Cardiac muscle cell (in vitro differentiated cells and primary cell): ENCODE measurements around a stretch of chr1.

GRCh38 chr1:27521344-27522140, 31.6 kb upstream of the WASF2 start:
- RAMPAGE, long total RNA, result no peak
- RRBS, result 13% methylated on average over 5 of the region's 28 CpGs

DNA sequence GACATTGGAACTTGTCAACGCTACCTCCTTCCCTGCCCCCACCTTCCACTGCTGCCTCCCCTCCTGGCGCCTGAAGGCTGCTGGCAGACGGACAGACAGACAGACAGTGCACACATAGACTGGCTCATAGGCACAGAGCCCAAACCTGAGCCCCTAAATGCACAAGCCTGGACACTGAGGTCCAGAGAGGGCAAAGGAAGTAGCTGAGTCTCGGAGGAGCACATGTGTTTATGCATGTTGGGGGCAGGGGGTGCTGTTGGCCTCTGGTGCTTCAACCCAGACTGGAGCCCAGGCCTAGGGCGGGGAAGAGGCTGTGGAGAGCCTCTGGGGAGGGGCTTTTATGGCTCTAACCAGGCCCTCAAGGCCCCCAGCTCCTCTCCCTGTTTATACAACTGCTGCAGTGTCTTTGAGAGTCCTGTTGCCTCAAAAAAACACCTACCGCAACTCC, 33.1 kb upstream of the WASF2 start:
- RAMPAGE, long total RNA, result no peak
- RRBS, result no CpG with 5 or more reads among the region's 6 CpGs

DNA sequence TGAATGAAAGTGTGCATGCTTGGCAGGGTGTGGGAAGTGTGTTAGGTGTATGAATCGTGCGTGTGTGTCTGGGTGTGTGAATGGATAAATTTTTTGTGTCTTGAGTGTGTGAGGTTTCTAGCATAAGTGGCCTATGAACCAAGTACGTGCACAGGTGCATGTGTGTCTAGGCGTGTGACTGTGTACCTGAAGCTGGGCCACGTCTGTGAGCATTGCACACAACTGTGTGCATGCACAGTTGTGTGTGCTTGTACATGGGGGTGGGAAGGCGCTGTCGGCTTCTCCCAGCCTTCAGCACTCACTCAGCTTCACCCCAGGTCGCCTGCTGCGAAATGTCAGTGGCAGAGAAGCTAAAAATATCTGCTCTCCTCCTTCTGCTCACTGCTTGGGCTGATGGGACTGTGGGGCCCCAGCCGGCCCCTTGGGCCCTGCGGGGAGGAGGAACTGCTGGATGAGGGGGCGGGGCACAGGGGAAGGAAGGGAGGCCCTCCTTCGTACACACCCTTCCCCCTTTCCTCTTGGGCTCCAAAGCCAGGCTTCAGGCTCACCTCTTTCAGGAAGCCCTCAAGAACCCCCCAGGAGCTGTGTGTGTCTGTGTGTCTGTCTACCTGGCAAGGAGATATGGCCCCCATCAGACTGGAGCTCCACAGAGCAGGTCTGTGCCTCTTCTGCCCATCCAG, 35.4 kb upstream of the WASF2 start:
- RAMPAGE, long total RNA, result start-site peak on the plus strand centred at position 529 of the sequence, 46 bp wide, 31 and 90 reads in 2 replicates
- RRBS, result no CpG with 5 or more reads among the region's 13 CpGs

DNA sequence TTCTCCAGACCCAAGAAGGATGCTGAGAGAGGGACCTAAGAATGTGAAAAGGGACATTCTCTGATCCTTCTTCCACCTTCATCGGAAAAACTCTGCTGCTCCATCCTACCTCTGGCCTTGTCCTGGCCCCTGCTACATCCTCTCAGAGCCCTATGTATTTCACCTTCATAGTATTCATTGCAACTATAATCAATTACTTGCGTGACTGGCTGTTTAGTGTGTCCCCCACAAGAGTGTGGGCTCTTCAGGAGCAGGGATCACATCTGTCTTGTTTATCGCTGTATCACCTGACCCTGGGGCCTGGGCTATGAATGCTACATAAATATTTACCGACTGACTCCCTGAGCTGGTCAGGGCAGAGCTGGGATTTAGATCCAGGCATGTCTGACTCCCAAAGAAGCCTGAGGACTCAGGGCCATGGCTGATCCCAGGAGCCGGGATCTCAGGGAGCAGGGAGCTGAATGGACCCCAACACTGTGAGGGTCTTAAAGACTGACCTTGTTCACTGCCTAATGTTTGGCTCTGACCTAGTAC, 49.7 kb downstream of the AHDC1 start:
- RAMPAGE, long total RNA, result no peak
- RRBS, result no CpG with 5 or more reads among the region's 5 CpGs

DNA sequence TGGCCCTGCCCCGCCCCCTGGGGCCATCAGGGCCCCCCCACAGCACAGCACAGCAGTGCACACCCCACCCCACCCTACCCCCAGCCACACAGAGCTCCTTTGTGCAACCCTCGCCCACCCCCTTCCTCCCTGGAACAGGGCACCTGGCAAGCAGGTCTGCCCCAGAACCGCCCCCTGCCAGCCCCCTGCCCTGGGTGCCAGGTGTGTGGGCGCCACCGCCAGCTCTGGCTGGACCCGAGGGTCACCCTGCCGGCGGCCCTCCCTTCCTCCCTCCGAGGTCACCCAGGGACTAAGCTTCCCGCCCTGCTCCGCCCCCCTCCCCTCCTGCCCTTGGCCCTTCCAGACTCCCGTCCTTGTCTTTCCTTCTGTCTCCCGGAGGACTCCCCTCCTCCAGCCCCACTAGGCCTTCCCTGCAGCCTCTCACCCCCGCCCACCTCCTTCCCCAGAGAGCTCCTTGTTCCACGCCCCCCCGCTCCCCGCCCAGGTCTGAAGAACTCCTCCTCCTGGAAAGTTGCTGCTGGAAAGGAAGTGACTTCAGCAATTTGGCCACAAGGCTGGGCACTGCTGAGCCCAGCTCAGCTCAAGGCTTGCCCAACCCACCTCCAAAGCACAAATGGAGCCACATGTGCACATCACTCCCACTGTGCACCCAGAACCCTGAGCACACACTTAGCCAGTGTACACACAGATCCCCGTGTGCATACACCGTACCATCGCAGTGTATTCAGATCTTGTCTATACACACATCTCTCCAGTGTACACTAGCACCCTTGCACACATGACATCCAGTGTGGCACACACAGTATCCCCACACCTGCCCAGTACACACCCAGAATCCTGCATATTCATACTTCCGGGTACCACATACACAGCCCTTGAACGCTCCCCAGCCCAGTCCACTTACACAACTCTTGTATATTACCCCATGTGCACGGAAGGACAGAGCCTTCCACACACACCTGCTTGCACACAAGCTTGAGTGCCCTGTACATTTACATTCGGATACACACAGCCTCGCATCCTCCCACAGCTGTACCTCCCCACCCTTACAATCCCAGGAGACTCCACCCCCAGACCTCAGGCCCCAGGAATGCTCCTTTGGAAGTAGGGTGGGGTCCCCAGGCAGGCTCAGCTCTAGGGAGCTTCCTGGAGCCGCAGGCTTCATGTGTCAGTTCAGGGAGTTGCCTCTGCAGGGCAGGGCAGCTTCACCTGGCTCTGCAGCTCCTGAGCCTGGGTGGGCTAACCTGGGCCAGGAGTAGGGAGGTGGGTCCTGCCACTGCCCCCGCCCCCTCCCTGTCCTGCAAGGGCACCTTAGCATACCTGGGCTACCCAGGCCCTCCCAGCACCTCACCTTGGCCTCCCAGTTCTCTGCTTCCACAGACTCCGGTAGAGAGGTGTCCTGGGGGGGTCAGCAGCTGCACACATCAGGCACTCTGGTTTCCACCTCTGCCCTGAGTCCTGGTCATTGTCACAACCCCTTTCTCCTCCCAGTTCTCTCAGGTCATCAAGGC, 46.4 kb downstream of the AHDC1 start:
- RAMPAGE, long total RNA, result no peak
- RRBS, result 0% methylated on average over 2 of the region's 28 CpGs

- RAMPAGE, long total RNA, result no peak
- RRBS, result no CpG with 5 or more reads among the region's 1 CpG
Measured at GRCh38 chr1:27571048-27571158, 33.0 kb downstream of the AHDC1 start.

DNA sequence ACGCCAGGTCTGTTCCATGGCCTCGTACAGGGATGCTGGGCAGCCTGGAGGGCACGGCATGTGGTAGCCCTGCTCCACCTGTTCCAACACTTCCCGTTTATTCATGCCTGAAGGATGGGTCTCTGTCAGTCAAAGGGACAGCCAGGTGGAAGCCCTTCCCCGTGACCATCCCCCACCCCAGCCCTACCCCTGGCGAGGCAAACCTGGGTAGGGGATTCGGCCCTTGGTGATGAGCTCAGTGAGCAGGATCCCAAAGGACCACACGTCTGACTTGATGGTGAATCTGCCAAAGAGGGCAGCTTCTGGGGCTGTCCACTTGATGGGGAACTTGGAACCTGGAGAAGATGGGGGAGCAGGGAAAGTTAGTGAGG, 9.1 kb upstream of the AHDC1 start:
- RAMPAGE, long total RNA, result no peak
- RRBS, result no CpG with 5 or more reads among the region's 8 CpGs

GRCh38 chr1:27686469-27687127, 14.6 kb upstream of the IFI6 start:
- RAMPAGE, long total RNA, result no peak
- RRBS, result no CpG with 5 or more reads among the region's 19 CpGs

- RAMPAGE, long total RNA, result no peak
- RRBS, result no CpG with 5 or more reads among the region's 2 CpGs
Measured at GRCh38 chr1:27817136-27817754, 13.3 kb upstream of the PPP1R8 start.

DNA sequence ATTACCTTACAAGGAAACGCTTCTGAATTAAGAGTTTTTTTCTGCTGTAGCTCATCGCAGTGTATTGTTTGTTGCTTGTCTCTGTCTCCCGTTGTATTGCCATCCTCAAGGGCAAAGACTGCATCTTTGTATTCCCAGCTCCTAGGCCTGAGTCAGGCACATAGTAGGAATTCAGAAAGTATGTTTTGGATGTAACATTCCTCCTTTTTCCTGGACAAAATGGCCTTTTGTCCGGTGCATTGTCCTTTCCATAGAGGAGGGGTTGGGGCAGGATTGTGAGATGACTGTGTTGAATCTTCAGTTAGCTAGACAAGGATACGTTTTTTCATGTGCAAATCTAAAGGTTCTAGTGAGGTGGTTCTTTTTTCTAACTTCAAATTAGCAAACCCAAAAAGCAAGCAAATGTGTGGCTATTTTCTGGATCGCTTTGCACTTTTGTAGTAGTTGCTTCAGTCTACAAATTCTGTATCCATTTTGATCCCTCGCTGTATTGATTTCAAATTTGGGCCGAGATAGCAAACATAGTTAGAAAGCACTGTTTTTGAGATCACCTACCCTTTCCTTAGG, 1.0 kb downstream of the PPP1R8 start:
- RAMPAGE, long total RNA, result no peak
- RRBS, result no CpG with 5 or more reads among the region's 8 CpGs

GRCh38 chr1:27858101-27858835, 14.1 kb upstream of the THEMIS2 start:
- RAMPAGE, long total RNA, result no peak
- RRBS, result 0% methylated on average over 1 of the region's 10 CpGs

DNA sequence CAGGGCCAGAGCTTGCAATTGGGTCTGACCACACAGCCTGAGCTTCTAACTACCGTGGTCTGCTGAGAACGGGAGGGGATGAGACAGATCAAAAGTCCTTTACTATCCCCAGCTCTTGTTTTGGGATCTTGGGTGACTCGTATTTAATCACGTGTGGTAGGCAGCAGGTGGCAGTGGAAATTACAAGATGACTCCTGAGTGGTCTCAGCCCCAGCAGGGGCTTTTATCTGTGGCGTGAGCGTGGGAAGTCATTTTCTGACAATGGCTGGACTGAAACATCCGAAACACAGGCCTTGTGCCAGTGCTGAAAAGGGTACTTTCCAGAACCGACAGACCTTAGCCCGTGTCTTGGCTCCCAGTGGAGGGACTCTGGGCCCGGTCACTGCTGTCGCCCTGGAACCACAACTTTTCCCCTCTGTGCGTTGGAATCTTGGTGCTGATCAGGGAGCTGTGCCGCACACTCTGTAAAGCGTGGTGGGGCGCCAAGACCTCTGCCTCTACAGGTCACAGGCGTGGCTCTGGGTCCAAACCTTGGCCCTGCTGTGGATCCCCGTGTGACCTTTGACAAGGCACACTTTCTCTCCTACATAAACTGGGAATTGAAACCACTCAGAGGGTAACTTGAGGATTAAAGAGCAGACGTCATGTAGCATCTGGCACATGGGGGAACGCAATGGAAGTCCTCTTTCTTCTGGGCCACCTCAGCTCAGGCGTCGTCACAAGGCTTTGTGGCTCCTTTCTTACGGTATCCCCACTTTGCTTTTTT, 12.1 kb downstream of the THEMIS2 start:
- RAMPAGE, long total RNA, result no peak
- RRBS, result no CpG with 5 or more reads among the region's 22 CpGs

DNA sequence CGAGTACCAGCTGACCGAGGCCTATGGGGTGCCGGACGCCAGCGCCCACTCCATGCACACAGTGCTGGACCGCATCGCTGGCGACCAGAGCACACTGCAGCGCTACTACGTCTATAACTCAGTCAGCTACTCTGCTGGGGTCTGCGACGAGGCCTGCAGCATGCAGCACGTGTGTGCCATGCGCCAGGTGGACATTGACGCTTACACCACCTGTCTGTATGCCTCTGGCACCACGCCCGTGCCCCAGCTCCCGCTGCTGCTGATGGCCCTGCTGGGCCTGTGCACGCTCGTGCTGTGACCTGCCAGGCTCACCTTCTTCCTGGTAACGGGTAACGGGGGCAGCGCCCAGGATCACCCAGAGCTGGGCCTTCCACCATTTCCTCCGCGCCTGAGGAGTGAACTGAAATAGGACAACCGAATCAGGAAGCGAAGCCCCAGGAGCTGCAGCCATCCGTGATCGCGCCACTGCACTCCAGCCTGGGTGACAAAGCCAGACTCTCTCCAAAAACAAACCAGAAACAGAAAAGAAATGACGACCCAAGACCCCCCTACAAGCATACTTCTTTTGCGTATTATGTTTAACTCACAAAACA, 1.1 kb upstream of the XKR8 start:
- RAMPAGE, long total RNA, result no peak
- RRBS, result no CpG with 5 or more reads among the region's 32 CpGs

DNA sequence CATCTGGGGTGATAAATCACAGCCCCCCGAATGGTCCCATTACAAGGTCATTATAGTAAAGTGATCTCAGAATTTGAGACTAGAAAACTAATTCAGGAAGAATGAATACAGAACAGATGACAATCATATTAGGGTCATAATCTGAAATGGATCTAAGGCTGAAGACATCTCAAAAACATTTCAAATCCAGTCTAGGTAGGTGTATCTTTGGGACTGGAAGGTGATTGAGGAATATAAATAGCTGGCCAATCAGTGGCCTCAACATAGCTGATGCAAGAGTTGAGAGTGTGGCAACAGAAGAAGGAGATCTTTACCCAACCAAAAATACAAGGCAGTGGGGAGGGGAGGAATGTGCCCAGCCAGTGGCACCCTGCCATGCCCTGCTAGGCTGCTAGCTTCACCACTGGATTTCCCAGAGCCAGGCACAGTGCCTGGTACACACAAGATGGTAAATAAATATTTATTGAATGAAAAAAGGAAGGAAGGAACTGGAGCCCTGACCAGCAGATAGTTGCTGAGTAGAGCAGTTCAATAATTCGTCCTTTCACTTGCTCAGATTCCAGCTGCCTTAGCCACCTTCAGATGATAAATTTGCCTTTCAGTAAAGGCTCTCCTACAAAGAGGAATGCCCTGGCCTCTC, 9.9 kb upstream of the SESN2 start:
- RAMPAGE, long total RNA, result no peak
- RRBS, result no CpG with 5 or more reads among the region's 2 CpGs

DNA sequence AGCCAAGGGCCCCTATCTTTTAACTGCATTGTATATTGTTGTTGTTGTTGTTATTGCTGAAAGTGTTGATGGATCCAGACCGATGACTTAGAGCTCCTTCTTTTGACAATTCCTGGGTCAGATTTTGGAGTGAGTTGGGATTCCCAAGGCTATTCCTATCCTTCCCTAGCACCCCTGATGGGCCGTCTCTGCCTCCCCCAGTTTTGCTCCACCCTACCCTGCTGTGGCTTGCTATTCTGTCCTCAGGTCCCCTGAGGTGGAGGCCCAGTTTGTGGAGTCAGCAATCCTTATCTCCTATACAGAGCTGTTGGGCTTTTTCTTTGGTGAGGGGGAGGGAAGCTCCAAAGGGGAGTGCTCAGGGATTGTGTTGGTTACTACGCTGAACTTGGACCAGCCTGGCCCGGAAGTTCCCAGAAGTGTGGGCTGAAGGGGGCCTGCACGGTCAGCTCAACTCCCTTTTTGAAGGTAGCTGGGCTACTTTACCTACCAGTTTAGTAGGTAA, 7.6 kb downstream of the SESN2 start:
- RAMPAGE, long total RNA, result no peak
- RRBS, result no CpG with 5 or more reads among the region's 5 CpGs

GRCh38 chr1:28507612-28508366, 1.9 kb downstream of the RCC1 start:
- RAMPAGE, long total RNA, result no peak
- RRBS, result no CpG with 5 or more reads among the region's 11 CpGs

DNA sequence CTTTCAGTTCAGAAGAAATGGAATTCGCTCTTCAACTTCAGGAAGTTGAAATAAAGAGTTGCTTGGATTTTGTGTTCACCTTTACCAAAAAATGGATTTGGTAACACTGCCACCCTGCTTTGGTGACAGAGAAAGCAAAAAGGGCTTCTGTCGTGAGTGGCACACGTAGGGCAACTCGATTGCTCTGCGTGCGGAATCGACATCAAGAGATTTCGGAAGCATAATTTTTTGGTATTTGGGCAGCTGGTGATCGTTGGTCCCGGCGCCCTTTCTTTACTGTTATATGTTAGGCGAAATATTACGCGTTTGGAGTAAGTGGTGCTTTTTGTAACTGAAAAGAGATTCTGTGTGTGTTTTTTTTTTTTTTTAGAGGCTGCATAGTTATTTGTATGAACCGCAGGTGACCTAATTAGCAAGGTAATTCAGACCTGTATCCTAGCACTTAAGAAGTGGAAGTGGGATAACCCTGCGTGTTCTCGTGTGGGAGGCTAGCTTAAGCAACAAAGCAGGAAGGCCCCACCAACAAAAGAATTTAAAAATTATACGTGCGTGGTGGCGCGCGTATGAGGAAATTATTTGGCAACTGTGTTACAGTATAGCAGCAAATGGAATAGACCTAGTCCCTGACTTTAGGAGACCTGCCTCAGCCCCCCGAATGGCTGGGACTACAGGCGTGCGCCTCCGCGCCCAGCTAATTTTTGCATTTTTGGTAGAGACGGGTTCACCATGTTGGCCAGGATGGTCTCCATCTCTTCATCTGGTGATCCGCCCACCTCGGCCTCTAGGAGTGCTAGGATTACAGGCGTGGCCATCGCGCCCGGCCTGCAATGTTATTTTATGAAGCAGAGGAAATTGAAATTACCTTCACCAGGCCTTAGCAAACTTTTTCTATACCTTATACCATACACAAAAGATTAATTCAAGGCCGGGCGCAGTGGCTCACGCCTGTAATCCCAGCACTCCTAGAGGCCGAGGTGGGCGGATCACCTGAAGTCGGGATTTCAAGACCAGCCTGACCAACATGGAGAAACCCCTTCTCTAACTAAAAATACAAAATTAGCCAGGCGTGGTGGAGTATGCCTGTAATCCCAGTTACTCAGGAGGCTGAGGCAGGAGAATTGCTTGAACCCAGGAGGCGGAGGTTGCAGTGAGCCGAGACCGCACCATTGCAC, 6.0 kb upstream of the TAF12 start:
- RAMPAGE, long total RNA, result start-site peak on the plus strand centred at position 134 of the sequence, 7 bp wide, 74 and 102 reads in 2 replicates
- RRBS, result 17% methylated on average over 2 of the region's 44 CpGs

GRCh38 chr1:28754569-28755534, 18.1 kb downstream of the YTHDF2 start:
- RAMPAGE, long total RNA, result no peak
- RRBS, result no CpG with 5 or more reads among the region's 9 CpGs

GRCh38 chr1:28928263-28928730, 13.9 kb downstream of the EPB41 start:
- RAMPAGE, long total RNA, result no peak
- RRBS, result no CpG with 5 or more reads among the region's 2 CpGs

DNA sequence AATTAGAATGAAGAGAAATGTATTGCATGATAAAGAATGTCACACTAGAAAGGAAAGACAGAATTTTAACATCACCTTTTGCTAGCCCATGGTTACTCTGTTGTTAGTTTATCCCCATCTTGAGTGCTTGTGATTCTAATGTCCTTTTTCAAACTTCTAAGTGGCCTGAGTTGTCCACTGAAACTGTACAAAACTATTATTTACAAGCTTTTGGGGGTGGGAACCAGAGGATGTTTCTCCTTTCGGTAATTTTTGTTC, 40.6 kb downstream of the TMEM200B start:
- RAMPAGE, long total RNA, result no peak
- RRBS, result no CpG with 5 or more reads among the region's 1 CpG